A172 (cell line): ENCODE measurements around a stretch of chr18.

DNA sequence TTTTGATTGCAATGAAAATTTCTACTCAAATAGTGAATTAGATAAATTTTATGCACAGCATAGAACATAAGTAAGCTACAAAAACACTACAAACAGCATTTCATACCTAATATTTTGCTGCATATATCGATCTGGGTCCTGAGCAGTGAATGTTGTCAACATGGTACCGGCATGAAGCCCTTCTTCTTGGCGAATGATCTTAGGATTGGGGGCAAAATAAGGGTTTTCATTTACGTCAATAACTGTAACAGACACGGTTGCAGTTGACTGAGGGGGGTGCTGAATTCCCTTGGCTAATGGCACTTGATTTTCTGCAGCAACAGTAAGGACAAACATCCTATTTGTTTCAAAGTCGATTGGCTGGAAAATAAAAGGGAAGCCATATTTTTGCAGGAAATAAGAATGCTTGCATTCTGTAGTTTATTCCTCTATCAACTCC, 186.9 kb downstream of the CDH2 start:
- RAMPAGE, long total RNA, result no peak

DNA sequence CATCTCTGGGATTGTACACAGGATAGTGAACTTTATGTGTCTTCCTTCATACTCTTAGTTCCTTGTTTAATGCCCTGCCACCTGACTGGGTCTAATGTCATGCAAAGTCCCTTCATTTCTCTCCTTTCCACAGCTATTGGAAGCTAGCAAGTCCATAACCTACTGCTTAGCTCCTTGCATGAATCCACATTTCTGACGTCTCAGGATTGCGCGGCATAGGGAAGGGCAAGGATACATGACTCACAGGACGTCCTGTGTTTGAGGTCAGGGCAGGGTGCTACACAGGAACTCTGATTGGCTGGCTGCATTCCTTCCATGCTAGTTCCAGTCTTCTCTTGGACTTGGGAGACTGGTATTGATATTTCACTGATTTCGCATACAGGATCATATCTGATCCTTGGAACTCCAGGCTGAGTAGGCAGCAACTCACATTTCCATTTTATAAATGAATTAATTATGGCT, 137.9 kb downstream of the CDH2 start:
- RAMPAGE, long total RNA, result no peak

DNA sequence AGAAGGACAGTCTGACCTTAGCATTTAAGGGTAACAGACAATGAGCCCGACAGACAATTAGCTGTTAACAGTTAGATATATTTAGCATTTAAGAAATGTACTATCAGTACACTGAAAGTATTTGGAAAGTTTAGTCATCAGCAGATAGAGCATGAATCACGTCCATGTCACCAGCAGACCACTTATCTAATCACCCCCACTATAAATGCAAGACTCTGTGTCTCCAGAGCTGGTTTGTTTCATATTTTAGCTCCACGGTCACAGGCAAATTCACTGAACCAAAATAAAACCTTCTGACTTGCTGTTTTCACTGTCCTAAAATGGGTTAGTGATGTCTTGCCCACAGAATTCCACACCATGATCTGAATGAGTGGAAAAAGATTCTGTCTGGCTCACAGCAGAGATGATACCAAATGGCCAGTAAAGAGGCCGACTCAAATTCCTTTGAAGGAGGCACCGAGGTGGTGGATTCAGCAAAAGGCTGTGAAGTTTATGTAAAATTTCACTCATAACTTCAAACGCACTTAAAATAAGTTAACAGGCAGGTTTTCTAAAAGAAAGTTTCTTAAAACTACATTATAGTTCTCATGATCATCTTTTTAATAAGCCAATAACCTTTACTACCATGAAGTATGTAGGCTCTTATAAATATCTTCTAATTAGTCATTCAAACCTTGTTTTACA, 64.8 kb downstream of the CDH2 start:
- RAMPAGE, long total RNA, result no peak

GRCh38 chr18:29594424-29594798, 1417.5 kb upstream of the CDH2 start:
- RAMPAGE, long total RNA, result no peak

DNA sequence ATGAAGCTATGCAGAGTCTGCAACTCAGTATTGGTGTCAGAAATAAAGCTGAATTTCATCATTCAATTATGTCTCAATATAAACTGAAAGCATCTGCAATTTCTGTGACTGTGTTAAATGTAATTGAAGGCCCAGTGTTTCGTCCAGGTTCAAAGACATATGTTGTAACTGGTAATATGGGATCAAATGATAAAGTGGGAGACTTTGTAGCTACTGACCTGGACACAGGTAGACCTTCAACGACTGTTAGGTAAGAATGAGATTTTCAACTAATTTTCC, 18.3 kb downstream of the DSG1 start:
- RAMPAGE, long total RNA, result no peak

DNA sequence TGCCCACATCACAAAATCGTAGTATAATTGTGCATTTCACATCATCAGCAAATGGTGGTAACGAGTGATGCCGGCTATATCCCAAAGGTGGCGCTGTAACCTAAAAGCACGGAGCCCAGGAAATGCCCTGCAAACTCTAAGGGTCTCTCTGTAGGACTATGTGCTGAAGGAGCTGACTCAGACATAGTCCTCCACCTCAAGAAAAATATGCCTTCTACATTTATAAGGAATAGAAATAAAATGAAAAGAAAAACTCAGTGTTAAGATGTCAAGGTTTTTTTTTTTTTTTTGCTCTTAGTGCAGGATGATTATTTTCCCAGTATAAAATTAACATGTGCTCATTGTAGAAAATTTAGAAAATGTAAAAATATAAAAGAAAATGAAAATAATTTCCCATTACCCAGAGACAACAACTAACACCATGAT, 23.0 kb upstream of the DSG3 start:
- RAMPAGE, long total RNA, result no peak

DNA sequence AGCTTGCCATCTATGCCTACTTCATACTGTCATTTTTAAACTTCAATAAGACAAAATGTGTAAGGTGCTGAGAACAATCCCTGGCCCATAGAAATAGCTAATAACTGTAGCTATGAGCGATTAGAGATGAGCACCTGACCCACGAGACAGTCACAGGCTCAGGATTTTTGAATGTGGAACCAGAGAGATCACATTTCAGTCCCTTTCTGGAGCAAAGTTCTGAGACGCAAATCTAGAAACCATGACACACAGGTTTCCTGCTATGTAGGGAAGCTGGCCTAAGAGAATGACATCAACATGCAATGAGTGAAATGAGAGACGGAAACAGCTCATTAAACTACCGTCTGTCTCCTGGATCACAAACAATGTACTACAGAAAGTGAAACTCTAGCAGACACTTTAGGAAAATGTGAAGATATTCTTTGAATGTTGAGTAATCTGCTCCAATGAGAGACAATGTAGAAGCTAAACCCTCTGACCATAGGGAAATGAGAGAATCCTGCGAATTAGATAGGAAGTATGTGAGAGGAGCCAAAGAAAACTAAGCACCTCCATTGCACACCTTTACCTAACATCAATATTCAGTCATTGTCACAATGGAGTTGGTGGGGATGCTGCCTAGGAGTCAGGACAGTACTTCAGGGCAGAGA, 25.5 kb downstream of the B4GALT6 start:
- RAMPAGE, long total RNA, result no peak

- RAMPAGE, long total RNA, result no peak
Measured at GRCh38 chr18:31680919-31681242, 3.5 kb downstream of the B4GALT6 start.

- RAMPAGE, long total RNA, result no peak
Measured at GRCh38 chr18:31774164-31774578, 13.5 kb upstream of the SLC25A52 start.

DNA sequence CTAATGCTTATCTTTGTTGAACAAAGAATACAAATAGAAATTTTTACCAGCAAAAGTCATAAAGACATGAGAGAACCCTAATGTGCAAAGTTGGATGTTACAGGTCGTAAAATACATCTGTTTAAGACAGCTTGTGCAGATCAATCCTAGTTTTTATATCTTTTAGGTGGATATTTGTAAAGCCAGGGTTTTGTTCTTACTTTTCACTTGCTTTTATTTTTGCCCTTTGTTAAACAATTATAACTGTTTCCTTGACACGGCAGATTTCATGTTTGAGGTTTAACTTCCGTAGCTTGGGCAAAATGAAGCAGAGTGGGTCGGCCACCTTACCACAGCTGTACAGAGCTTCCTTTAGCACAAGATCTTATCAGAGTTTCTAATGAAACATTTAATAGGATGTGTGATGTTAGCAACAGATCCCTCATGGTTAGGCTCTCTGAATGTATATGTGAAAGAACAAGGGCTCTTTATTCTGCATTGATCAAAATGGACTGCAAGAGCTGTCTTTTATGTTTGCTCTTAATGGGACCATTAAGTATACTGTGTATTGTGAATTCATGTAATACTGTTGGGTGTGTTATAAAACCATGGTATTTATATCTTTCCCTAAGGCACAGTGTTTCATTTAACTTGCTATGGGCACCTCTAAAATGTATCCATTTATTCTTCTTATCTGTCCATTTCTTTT, 22.3 kb downstream of the RNF125 start:
- RAMPAGE, long total RNA, result no peak

GRCh38 chr18:32049849-32050108, 31.2 kb downstream of the RNF125 start:
- RAMPAGE, long total RNA, result no peak

- RAMPAGE, long total RNA, result no peak
Measured at GRCh38 chr18:32095746-32096812, 4.4 kb downstream of the RNF138 start.

DNA sequence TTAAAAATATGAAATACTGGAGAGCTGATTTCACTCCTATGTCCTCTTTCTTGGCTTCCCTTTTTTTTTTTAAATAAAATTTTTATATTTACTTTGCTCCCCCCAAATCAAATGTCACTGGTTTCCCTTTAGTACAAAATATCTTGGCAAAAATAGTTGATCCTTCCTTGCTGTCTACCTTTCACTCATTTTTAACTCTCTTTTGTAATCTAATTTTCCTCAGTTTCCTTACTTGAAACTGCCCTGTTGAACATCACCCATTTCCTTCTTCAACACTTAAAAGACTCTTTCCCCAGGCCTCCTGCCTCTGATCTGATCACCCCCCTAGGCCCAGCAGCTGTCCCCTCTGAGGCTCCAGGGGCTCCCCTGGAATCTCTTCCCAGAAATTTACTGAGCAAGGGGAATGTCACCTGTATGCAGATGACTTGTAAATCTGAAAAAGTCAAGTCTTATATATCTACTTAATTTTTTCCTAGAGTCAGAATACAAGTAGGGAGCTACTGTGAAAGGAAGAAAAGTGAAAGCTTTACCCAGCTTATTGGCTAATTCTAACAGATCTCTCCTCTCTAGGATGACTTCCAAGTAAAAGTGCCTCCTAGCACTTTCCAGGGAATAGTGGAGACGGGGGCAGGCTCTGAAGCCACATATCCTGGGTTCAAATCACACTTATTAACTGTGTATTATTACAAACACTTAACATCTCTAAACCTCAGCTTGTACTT, 85.4 kb downstream of the GAREM1 start:
- RAMPAGE, long total RNA, result no peak

GRCh38 chr18:32470033-32470574, 578 bp downstream of the GAREM1 start:
- RAMPAGE, long total RNA, result no peak

DNA sequence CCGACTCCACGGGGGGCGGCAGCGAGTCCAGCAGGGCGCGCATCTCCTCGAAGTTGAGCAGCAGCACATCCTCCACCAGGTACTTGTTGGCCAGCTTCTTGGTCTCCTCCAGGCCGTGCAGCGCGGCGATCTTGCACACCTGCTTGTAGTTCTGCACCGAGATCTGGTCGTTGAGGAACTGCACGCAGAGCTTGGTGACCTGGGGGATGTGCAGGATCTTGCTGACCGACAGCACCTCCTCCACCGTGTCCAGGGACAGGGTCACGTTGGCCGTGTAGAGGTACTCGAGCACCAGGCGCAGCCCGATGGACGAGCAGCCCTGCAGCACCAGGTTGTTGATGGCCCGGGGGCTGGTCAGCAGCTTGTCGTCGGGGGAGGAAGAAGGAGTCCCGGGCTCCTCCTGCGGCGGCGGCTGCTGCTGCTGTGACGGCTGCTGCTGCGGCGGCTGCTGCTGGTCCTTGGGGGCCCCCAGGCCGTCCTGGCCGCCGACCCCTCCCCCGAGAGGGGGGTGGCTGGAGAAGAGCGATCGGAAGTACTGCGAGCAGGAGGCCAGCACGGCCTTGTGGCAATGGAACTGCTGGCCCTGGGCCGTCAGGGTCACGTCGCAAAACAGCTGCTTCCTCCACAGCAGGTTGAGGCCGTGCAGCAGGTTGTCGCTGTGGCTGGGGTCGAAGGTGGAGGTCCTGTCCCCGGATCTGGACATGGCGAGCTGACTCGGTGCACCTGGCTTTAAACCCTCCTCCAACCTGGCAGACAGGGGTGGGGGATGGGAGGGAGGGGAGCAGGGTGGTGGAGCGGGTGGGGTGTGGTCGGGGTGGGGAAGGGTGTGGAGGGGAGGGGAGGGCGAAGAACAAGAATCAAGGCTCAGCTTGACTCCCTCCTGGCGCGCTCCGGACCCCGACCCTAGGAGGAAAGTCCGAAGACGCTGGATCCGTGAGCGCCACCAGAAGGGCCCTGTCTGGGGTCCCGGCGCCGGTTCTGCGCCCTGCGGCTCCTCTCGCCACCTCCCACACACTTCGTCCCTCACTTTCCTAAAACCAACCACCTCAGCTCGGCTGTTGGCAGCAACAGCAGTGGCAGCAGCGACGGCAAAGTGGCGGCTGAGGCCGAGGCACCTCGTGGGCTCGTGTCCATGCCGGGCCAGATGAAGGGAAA, 2.6 kb downstream of the KLHL14 start:
- RAMPAGE, long total RNA, result no peak

GRCh38 chr18:33560616-33561141, 17.3 kb upstream of the ASXL3 start:
- RAMPAGE, long total RNA, result no peak

DNA sequence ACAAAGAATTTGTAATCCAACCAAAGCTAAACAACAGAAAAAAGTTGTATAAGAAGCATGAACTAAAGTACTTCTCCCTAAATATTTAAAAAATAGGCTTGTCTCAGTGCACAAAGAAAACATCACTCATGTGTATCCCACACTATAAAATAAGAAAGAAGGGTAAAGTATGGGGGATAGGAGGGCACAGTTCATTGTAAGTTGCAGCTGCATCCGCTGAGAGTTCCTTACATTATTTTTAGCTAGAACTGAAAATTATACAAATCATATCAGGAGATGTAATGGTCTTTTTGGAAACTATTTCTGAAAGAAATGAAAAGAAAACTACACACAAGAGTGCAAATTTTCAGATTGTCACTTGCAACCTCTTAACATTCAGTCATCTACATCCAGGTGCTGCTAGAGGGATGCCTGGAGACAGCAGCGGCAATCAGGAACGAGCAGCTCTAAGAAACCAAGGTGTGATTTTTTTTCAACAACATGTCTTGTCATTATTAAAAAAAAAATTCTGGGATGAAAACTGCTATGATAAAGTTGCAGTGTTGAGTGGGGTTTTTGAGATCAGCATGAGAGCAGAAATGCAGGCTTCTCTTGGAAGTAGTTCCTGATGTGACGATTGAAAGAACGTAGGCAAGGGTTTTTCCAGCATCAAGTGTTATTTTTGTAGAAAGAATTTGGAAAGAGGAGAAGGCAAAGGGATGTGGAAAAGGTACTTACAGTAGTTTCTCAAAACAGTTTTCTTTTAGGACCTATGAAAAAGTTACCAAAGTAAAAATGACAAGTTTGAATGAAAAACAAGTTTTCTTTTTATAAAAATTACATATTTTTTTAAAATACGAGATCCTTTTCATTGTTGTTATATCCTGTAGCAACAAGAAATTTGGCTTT, 273.8 kb downstream of the ASXL3 start:
- RAMPAGE, long total RNA, result no peak

DNA sequence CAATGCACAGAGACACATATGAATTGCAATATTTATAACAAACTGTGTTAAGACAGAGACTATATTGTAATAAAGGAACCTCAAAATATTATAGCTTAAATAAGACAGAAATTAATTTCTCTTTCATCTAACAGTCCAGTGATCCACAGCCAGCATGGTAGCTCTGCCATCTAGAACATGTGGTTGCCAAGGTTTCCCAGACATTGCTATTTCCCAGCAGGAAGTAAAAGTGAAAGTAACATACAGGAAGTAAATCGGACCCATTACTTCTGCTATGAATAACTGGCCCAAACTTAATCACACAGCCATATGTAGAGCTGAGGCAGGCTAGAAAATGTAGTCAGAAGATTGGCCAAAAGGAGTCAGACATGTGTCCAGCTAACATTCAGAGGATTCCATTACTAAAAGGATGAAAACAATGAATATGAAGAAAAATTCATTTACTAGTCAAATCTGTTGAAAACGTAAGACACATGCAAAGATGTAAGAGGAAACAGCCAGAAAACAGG, 71.0 kb downstream of the NOL4 start:
- RAMPAGE, long total RNA, result no peak

DNA sequence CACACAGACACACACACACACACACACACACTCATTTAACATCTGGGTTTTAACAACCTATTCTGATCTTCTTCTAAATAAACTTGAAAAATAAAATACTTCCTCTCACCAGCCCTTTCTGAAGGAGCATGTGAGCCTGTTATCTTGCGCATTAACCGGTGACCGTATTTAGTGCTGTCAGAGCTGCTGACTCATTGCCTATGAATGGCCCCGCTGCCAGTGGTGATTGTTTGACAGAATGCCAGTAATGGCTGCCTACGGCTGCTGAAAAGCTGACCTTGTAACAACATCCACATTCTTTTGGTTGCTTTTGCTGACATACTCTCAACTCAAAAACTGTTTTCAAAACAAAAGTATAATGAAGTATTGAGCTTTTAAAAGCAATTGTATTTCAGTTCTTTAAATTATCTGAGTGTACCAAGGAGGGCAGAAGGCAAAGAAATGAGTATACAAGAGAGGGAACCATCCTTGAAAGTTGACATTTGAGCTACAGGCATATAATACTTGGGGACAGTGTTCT, 50.4 kb upstream of the DTNA start:
- RAMPAGE, long total RNA, result no peak

DNA sequence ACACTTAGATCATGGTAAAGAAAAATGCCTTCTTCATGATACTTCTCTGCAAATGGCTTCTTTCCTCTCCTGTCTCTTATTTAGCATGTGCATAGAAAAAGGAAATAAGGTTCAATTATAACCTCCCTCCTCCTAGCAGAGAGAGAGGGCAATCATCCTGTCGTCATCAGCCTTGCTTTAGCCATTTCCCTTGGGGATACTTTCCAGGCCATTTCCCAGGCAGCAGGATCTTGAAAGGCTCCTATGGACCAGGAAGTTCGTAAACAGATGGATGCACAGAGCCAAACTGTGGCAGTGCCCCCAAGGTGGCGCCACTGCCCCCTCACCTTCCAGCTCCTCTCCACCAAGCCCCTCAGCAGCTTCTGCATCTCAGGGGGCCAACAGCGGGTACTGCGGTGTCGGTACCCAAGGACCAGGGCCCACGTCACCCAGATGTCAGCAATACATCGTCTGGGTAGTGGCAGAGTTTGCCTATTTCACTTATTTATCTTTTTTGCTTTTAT, 157.4 kb downstream of the DTNA start:
- RAMPAGE, long total RNA, result no peak